HT1080 (cell line): ENCODE results near the gene SLC22A14.

DNA sequence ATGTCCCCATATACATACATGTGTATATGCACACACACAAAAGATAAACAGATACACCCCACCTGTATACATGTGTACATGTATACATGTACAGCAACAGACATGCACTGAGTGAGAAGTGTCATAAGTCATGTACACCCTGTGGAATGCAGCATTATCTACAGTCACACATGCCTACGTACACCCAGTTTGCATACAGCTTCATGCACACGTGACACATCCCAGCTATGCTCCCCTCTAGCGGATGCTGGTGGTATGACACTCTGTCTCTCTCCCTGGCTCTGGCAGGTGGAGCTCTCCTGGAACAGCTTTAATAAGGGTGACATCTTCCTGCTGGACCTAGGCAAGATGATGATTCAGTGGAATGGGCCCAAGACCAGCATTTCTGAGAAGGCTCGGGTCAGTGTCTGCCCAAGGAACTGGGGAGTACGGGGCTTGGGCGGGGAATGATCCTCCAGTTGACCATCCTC, 6.2 kb downstream of the VILL start:
RAMPAGE:
- cytosol, long total RNA: no peak
- long total RNA: no peak
- nucleus, long total RNA: no peak

RAMPAGE:
- cytosol, long total RNA: no peak
- long total RNA: no peak
- nucleus, long total RNA: no peak
Observed at GRCh38 chr3:38004804-38005687, 14.5 kb downstream of the VILL start.

GRCh38 chr3:38028761-38029454, 534 bp downstream of the PLCD1 start:
RAMPAGE:
- cytosol, long total RNA: no peak
- long total RNA: no peak
- nucleus, long total RNA: no peak

GRCh38 chr3:38282109-38282418, at the start of gene SLC22A14:
Gene SLC22A14 (plus strand): TSS chr3:38282294.
RAMPAGE:
- cytosol, long total RNA: no peak
- long total RNA: no peak
- nucleus, long total RNA: no peak

DNA sequence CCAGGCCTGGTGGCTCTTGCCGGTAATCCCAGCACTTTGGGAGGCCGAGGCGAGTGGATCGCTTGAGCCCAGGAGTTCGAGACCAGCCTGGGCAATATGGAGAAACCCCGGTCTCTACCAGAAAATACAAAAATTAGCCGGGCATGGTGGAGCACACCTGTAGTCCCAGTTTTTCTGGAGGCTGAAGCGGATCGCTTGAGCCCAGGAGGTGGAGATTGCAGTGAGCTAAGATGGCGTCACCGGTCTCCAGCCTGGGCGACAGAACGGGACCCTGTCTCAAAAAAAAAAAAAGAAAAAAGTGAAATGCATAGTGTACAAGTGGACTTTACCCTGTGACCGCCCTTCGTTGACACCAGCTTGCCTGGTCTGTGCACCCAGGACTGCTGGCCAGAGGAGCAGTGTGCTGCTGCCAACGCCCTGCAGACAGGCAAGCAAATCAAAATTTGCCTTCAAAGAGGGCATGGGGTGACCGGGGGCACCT, 853 bp downstream of the XYLB start:
RAMPAGE:
- cytosol, long total RNA: no peak
- long total RNA: no peak
- nucleus, long total RNA: no peak

DNA sequence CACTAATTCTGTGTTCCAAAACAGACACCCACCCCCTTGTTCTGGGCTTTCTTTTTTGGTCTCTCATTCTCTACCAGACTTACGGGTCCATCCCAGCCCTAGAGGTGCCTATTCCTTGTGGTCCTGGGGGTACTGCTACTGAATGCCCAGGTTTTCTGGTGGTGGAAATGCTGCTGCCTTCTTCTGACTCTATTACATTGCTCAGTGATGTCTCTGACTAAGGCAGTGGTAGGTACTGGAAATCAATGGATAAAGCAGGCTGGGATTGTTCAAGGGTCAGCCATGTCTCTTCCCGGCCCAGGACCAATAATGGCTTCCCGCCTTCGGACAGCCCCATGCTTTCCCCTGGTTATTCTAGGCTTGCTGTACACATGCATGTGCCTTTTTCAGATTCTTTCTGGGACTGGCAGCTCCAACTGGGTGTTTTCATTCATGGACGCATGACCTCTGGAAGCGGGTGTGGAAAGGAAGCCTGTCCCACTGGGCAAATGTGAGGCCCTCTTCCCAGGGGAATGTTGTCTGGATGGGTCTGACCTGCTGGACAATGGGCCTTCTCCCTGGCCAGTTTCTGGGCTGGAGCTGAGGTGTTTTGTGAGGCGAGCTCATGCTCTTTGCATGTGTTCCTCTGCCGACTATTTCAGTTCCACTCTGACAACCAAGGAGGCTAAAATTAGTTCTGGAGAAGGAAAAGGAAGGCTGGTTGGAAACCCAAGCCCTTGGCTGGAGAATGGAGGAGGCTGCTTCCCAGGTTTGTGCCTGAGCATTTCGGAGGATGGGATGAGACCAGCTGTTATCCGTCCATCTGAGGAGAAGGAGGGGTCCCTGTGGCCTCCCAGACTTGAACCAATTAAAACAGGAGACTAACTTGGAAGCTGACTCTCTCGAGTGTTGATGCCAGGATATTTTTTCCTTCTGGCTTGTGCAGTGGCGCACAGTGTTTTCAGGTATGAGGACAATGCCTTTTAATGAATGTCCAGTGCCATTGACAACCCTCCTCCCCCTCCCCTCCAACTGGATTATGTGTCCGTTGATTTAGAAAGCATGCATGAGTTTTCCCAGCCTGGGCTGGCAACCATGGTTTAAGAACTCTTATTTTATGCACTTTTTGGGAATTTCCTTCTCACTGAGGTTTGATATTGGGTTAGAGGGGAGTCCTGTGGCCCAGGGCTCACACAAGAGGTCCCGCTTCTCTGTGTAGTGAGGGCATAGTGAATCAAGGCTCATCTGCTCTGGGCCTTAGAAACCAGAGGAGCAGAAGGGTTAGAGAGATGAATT, 7.0 kb downstream of the ACVR2B start:
RAMPAGE:
- cytosol, long total RNA: no peak
- long total RNA: no peak
- nucleus, long total RNA: no peak

DNA sequence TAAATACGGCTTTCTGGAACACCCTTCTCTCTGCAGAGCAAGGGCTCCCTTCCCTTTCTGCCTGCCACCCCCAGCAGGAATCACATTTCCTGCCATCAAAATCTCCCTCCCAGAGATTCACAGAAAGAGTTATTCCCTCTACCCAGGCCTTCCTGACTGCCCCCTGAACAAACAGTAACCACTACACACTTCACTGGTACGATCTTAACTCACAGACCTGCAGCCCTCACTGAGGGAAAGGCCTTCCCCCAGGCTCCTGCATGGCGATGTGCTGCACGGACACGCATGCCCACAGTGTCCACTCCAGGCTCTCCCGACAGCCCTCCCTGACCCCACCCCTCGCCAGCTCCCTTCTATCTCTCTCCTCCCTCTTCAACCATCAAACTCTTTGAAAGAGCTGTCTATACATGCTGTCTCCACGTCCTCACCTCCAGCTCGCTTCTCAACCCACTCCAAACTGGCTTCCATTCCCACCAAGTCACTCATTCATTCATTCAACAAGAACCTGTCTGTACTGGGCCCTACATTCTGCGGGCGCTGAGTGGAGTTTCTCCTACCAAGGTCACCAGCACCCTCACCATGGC, 3.9 kb downstream of the SCN5A start:
RAMPAGE:
- cytosol, long total RNA: no peak
- long total RNA: no peak
- nucleus, long total RNA: no peak

DNA sequence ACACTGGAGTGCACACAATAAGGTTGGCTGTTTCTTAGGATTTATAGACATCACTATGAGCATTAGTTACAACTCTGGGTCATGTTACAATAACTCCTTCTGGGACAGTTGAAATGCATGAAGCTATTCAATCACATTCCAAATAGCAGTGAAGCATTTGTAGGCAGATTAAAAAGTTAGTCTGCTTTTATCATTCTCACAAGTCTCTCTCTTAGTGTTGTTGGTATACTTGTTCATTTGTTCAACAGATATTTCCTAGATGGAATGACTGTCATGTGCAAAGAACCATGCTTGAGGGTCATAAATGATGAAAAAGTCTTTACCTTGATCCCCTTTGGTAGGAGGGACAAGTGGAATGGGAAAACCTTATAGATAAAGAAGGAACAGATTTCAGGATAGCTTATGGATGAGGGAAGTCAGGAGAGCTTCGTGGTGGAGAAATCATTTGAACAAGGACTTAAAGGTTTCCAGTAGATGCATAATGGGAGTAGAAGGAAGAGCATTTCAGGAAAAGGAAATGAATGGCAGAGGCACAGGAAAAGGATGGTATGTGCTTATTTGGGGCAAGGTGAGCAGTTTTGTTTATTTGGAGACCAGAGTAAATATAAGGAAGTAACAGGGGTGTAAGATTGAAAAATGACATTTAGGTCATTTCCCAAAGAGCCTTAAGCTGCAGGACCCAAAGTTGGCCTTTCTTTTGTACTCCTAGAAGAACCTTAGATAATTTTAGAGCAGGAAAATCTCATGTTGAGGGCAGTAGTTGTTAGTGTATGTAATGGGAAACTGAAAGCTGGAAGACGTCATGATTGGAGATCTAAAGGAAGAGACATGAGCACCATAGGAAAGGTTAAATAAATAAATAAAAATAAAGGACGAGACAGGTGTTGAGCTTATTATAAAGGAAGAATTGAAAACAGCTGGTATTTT, 26.9 kb downstream of the GORASP1 start:
RAMPAGE:
- cytosol, long total RNA: no peak
- long total RNA: no peak
- nucleus, long total RNA: no peak

DNA sequence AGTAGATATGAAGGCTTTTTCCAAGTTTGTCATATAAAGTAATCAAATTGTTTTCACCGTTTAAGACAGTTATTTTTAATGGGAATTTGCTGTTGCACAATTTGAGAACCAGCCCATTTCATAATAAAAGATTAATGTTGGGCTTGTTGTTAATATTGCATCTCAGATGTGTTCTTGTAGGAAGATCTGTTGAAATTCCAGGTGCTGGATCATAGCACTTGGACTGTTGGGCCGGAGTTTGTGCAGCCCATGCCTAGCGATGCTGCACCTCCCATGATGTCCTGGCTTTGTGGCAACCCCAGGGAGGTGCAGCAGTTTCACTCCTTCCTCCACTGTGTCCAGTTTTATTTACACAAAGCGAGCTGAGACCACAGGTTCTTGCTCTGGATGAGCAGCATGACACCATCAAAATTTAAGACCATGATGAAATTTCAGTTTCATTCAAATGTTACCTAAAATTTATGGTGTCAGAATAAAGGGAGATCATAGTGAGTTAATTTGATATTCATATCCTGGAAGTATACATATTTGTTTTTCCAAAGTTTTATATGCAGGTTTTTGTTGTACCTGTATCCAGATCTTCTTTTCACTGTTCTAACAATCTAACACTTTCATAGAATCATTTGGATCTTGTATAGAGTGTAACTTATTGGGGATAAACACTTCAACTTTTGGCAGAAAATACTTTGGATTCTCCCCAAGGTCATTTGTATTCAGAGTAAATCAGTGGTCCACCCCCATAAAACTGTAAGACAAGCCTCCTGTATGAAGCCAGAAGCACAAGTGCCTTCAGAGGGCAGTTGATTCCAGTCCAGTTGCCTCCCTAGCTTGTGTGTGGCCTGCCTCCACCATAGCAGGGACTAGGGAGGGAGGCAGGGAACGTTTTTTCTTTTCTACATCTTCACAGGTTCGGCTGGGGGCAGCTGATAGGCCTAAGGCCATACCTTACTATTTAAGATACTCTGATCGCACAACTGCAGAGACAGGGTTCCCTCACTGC, 12.0 kb downstream of the GORASP1 start:
RAMPAGE:
- cytosol, long total RNA: no peak
- long total RNA: no peak
- nucleus, long total RNA: no peak

DNA sequence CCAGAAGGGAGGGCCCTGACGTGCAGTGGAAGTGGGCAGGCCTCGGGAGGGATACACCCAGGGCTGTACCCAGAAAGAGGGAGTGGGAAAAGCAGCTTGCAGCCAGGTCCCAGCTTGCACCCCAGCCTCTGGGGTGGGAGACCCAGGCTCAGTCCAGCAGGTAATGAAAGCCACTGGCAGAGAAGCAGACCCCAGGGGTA, 3.6 kb downstream of the GORASP1 start:
RAMPAGE:
- cytosol, long total RNA: no peak
- long total RNA: no peak
- nucleus, long total RNA: no peak

DNA sequence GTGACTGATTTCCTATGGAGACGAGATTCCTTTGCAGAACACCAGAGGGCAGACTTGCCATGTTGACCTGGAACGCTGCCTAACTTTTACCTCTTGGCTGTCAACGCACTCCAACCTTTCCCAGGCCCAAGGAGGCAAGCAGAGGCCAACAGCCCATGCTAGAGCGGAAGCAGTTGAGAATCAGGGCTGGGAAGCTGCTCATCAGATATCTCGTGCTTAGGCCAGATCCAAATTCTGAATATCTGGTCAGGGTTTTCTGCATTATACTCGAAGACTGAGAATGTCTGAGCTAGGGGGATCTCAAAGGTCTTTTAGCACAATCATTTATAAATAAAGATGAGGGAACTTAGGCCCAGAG, 2.5 kb downstream of the XIRP1 start:
RAMPAGE:
- cytosol, long total RNA: no peak
- long total RNA: no peak
- nucleus, long total RNA: no peak

RAMPAGE:
- cytosol, long total RNA: no peak
- long total RNA: no peak
- nucleus, long total RNA: no peak
Observed at GRCh38 chr3:39413522-39414378, 7.2 kb downstream of the RPSA start.

DNA sequence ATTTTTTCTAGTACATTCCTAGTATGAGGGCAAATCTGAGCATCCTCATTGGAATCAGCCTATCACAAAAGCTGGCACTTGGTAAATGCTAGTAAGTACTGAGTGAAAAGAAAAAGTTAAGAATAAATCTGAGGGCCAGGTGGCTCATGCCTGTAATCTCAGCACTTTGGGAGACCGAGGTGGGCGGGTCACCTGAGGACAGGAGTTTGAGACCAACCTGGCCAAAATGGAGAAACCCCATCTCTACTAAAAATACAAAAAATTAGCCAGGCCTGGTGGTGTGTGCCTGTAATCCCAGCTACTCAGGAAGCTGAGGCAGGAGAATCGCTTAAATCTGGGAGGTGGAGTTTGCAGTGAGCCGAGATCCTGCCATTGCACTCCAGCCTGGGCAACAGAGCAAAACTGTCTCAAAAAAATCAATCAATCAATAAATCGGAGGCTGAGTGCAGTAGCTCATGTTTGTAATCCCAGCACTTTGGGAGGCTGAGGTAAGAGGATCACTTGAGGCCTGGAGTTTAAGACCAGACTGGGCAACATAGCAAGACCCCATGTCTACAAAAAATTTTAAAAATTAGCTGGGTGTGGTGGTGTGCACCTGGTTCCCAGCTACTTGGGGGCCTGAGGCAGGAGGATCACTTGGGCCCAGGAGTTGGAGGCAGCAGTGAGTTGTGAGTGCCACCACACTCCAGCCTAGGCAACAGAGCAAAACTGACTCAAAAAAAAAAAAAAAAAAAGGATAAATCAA, 8.7 kb downstream of the RPSA start:
RAMPAGE:
- cytosol, long total RNA: no peak
- long total RNA: no peak
- nucleus, long total RNA: no peak

GRCh38 chr3:39428761-39429301, 22.3 kb downstream of the RPSA start:
RAMPAGE:
- cytosol, long total RNA: no peak
- long total RNA: no peak
- nucleus, long total RNA: no peak

DNA sequence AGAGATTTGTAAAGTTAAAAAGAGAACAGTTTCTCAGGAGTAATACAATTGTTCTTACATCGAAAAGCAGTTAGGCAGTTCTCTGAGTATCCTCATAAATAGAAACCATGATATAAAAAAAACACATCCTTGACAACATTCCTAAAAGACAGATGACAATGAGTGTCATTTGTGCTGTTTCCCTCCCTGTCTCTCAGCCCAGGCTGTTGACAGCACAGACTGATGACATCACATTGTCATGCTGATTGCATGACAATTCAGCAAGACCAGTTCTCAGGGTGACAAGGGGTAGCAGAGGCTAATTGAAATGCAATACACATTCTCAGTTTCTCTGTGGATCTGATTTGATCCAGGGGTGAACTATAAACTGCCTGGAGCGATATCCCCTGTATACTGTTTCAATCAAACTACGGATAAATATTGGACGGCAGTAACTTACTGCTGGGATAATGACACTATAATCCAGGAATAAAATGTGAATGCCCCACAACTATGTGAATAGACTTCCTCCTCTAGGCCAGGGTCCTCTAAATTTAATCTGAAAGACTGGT, 16.8 kb upstream of the EIF1B start:
RAMPAGE:
- cytosol, long total RNA: no peak
- long total RNA: no peak
- nucleus, long total RNA: no peak

DNA sequence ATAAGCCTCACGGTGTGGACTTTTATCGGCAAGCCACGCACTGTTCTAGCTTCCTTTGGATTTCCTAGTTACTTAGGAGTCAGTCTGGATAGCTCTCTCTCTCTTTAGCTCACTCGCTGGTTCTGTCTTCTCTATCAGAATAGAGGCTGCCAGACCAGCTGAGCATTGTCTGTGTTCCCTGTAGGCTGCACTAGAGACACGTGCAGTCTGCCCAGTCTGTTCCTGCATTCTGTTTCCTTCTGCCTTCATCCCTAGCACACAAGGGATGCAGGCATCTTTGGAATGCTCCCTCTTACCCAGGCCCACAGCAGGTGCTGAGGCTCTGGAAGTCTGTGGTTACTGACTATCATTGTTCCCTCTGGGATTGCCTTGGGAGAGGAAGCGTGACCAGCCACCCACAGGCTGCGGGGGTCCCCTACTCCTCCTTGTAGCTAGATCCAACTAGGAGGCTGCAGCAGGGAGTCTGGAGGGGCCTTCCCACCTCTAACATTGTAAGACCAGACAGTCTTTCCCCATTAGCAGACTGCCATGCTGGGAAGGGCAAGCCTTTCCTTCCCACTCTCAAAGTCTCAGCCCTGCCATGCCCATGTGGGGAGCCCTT, 322.9 kb downstream of the ZNF621 start:
RAMPAGE:
- cytosol, long total RNA: no peak
- long total RNA: no peak
- nucleus, long total RNA: no peak

GRCh38 chr3:40877591-40878454, 321.5 kb upstream of the CTNNB1 start:
RAMPAGE:
- cytosol, long total RNA: no peak
- long total RNA: no peak
- nucleus, long total RNA: no peak

RAMPAGE:
- cytosol, long total RNA: no peak
- long total RNA: no peak
- nucleus, long total RNA: no peak
Observed at GRCh38 chr3:40907705-40909029, 291.1 kb upstream of the CTNNB1 start.

GRCh38 chr3:40971114-40972251, 227.8 kb upstream of the CTNNB1 start:
RAMPAGE:
- cytosol, long total RNA: no peak
- long total RNA: no peak
- nucleus, long total RNA: no peak

RAMPAGE:
- cytosol, long total RNA: no peak
- long total RNA: no peak
- nucleus, long total RNA: no peak
Observed at GRCh38 chr3:41026553-41027100, 172.7 kb upstream of the CTNNB1 start.